Islet of Langerhans (tissue), 1 donor: ENCODE measurements around the genes GPR84 and ERBB3.

DNA sequence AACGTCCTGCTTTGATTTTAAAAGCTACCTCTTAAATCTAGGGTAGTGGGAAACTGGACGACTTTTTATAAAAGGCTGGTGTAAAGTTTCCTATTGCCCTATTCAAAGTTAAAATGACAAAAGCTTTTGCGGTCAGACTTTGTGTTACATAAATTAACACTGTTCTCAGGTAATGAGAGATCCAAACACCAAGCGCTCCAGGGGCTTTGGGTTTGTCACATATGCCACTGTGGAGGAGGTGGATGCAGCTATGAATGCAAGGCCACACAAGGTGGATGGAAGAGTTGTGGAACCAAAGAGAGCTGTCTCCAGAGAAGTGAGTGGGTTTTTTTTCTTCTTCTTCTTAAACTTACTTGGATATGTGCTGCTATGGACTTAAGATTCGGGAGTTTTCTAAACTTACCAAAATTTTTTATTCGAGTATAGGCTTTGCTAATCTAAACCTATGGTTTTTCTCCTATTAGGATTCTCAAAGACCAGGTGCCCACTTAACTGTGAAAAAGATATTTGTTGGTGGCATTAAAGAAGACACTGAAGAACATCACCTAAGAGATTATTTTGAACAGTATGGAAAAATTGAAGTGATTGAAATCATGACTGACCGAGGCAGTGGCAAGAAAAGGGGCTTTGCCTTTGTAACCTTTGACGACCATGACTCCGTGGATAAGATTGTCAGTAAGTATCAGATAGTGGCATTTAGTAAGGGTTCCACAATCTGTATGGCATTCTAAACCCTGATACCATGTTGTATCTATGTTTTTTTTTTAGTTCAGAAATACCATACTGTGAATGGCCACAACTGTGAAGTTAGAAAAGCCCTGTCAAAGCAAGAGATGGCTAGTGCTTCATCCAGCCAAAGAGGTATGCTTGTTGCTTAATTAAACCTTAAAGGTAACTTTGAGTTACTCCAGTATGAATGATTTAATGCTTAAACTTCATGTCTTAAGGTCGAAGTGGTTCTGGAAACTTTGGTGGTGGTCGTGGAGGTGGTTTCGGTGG is 1.4 kb downstream of the HNRNPA1 start:
- RRBS: no CpG with 5 or more reads among the region's 12 CpGs

DNA sequence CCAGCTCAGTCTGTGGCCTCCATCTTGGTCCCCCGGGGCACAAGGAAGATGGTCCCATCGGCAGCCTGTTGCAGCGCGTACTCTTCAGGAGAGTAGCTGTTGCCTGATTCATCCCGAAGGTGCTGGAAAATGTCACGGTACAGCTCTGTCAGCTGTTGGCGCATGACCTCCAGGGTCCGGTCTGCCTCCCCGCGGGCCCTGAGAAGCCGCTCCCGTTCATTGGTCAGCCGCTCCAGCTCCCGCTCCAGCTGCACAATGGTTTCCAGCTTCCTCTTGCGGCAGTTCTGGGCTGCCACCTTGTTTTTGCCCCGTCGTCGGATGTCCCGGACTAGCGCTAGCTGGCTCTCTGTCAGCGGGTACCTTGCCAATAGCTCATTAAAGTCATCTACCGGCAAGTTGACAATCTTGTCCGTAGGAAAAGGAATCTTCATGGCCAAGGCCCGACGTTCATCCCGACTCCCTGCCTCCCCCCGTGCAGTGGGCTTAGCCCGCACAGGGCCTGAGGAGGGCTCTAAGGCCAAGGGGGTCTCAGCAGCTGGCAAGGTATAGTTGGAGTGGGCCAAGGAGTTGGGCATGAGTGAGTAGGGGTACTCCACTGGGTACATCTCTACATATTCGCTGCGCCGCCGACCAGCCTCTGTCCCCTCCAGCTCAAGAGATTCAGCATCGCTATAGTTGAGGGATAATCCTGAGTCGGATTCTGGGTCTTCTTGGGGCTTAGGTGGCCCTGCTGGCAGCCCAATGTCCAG is 8.3 kb downstream of the NFE2 start:
- RRBS: 94% methylated on average over 4 of the region's 34 CpGs

GRCh38 chr12:54364332-54364985 is at the start of gene GPR84:
Gene GPR84 (minus strand): TSS chr12:54364486.
- RRBS: no CpG with 5 or more reads among the region's 5 CpGs

- RRBS: no CpG with 5 or more reads among the region's 5 CpGs
These were observed 8.0 kb upstream of the GPR84 start for GRCh38 chr12:54372280-54372755.

GRCh38 chr12:54373161-54374164 is 9.2 kb upstream of the GPR84 start:
- RRBS: no CpG with 5 or more reads among the region's 11 CpGs

- RRBS: no CpG with 5 or more reads among the region's 6 CpGs
These were observed 1.1 kb upstream of the ZNF385A start for GRCh38 chr12:54385491-54386087.

DNA sequence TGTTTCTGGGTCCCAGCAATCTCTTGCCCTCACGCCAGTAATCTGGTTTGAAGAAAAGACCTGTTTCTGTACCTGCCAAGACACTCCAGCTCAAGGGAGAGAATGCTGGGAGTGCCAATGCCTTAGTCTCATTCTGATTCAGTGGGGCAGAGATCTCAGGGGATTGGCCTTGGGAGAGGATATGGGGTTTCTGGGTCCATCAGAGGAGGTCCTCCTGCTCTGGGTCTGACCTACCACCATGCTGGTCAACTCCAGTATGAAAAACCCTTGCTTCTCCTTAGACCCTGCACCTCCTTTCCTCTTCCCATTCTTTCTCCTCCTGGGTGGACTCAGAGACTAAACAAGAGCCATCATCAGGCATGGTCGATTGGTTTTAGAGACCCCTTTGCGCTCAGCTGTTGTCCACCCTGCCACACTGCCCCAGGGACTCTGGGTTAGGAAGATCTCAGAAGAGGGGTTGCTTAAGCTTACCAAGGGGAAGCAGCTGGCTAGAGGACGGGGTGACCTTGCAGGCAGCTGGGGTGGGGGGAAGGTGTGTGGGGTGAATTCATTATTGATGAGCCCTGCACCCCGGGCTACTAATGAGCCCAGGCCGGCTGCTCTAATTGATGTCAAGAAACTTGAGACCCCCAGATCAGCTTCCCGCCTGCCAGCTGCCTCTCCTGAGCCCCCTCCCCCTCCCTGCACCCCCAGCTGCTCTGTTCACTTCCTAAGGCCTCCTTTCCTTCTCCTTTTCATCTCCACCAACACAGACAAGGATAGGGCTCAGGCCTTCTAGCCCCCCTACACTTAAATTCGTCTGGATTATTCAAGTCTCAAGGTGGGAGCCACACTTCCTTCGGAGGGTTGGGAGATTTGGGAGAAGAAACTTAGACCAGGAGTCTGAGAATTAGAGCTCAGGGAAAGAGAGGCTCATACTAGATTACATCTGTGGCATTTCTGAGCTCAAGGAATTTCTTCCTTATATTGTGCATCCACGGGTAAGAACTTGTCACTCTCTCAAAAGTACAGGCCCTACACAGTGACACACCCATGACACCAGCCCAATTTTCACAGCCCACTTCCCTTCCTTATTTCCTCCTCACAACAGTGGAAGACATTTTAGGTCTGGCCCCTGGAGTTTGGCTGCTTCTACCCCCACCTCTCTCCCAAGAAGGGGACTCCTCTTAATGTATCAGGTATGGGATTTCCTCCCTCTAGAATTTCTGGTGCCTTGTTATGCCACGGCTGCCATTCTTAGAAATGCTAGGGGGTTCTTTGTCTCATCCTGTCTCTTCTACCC is 8.8 kb upstream of the ZNF385A start:
- RRBS: no CpG with 5 or more reads among the region's 11 CpGs

GRCh38 chr12:54404125-54404527 is 14.9 kb downstream of the ITGA5 start:
- RRBS: no CpG with 5 or more reads among the region's 6 CpGs

DNA sequence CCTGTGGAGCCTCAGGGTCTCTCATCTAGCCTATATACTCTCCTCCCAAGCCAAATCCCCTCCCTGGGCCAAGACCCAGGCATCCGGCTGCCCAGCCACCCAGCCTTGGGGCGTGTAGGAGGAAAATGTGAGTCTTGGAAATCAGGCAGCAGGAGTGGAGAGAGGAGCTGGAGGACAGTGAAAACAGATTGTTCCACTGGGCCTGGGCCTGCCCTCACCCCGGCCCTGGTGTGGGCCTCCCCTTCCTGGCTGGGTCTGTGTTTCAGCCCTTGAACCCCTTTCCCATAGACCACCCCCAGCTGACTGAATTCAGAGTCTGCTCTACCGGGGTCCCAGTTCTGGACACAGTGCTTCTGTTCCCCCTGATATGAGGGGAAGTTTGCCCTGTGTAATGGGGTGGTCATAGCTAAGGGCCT is 6.7 kb downstream of the ITGA5 start:
- RRBS: 90% methylated on average over 2 of the region's 4 CpGs

- RRBS: no CpG with 5 or more reads among the region's 3 CpGs
These were observed 6.3 kb downstream of the ITGA5 start for GRCh38 chr12:54412766-54413092.

DNA sequence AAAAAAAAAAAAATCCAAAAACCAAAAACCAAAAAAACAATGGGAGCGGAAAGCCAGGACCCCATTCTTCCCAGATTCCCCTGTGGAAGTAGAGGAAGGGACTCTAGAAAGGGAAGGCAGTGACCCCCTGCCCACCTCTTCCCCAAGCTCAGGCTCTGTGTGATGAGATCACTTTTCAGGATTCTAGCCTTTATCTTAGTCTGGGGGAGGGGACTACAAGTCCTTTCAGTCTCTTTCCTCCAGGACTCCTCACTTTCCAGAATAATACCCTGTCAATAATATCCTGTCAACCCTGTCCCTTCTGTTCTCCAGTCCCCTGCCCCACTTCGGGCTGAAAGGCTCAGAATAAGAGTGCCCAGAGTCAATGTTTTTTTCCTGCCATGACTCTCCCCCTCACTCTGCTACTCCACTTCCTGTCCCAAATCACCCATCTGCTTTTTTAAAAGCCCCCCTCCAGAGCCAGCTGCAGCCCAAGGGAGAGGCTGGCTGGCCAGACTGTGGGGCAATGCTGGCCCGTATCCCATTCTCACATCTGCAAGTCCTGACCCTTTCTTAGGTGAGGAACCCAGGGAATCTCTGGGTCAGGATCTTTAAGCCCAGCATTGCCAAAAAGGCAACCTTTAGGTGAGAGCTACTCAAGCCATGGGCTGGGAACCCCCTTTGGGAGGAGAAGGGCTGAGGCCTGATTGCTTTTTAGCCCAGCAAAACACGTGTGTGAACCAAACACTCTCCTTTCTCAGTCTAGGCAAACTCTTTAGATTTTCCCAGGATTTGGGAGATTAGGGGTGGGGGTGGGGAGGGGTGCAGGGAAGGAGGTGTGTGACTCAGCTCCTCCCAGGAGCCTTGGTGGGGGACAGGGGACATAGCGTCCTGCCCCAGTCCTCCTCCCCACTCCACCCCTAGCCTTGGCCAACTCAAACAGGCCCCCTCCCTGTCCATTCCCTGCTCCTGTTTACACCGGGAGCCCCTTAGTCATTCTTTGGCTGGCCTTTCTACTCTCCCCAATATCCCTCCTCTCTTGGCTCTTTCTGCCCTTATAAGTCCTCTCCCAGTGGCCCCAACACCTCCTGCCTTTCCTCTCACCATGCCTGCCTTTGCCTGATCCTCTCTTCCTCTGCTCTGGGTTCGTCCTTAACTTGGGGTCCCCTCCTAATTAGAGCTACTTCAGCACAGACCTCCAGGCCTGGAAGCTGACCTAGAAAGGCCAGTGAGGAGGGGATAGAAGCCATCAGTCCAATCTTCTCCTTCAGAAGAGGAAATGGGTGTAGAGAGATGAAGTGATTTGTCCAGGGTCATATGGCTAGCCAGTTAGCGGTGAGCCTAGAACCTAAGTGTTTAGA is 1.9 kb upstream of the ITGA5 start:
- RRBS: no CpG with 5 or more reads among the region's 8 CpGs

- RRBS: no CpG with 5 or more reads among the region's 2 CpGs
These were observed 8.2 kb upstream of the ITGA5 start for GRCh38 chr12:54427227-54427639.

- RRBS: no CpG with 5 or more reads among the region's 8 CpGs
These were observed 13.5 kb upstream of the PPP1R1A start for GRCh38 chr12:54601878-54602525.

- RRBS: no CpG with 5 or more reads among the region's 3 CpGs
These were observed 3.1 kb upstream of the MMP19 start for GRCh38 chr12:55845832-55846233.

GRCh38 chr12:55952590-55953400 is 13.0 kb downstream of the PMEL start:
- RRBS: no CpG with 5 or more reads among the region's 10 CpGs

- RRBS: no CpG with 5 or more reads among the region's 10 CpGs
These were observed 2.0 kb upstream of the RAB5B start for GRCh38 chr12:55971515-55972711.

- RRBS: no CpG with 5 or more reads among the region's 6 CpGs
These were observed 3.8 kb downstream of the RAB5B start for GRCh38 chr12:55977546-55978123.

DNA sequence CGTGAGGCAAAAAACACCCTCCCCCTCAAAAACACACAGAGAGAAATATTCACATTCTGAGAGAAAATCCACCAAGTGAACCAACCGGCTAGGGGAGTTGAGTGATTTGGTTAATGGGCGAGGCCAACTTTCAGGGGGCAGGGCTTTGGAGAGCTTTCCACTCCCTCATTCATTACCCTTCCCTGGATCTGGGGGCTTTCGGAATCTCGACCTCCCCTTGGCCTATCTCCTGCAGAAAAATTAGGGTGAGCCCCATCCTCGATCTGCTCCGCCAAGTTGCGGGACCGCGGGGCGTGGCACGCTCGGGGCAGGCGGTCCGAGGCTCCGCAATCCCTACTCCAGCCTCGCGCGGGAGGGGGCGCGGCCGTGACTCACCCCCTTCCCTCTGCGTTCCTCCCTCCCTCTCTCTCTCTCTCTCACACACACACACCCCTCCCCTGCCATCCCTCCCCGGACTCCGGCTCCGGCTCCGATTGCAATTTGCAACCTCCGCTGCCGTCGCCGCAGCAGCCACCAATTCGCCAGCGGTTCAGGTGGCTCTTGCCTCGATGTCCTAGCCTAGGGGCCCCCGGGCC is at the start of gene ERBB3:
TSS of gene ERBB3 (plus strand) at position 476 of the 575 bp plus-strand sequence.
- RRBS: 7% methylated on average over 6 of the region's 35 CpGs

- RRBS: no CpG with 5 or more reads among the region's 5 CpGs
These were observed 1.9 kb upstream of the ESYT1 start for GRCh38 chr12:56126017-56126667.